ENCODE measurements around the genes NFKB1 and TACR3.

DNA sequence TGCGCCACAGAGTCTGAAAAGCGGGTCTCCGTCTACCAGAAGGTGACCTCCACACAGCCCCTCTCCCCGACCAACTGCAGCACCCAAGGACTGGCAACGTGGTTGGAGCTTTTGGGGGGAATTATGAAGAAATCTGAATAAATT, 1.3 kb upstream of the PPP3CA start:
- RRBS: no CpG with 5 or more reads among the region's 5 CpGs

GRCh38 chr4:101953955-101954261, 163.4 kb downstream of the BANK1 start:
- RRBS: no CpG with 5 or more reads among the region's 4 CpGs

GRCh38 chr4:102438735-102439884, 62.0 kb upstream of the NFKB1 start:
- RRBS: no CpG with 5 or more reads among the region's 6 CpGs

DNA sequence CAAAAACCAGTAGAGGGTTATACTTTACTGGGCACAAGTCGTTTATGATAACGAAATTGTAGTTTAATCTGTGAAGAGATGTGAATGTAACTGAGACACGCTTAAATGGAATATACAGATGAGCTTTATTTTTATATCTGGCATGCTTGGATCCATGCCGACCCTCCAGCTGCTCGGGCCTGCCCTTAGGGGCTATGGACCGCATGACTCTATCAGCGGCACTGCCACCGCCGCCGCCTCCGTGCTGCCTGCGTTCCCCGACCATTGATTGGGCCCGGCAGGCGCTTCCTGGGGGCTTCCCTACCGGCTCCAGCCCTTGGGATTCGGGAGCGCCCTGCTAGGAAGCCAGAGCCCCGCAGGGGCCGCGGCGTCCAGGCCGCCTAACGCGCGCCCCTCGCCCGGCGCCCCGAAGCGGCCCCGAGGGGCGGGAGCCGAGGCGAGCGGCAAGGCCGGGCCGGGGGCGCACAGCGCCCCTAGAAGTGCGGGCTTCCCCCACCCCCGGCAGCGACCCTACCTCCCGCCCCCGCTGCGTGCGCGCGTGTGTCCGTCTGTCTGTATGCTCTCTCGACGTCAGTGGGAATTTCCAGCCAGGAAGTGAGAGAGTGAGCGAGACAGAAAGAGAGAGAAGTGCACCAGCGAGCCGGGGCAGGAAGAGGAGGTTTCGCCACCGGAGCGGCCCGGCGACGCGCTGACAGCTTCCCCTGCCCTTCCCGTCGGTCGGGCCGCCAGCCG, at the start of gene NFKB1:
TSS of gene NFKB1 (plus strand) at position 625 of the 732 bp plus-strand sequence.
- RRBS: under 1% methylated on average over 29 of the region's 67 CpGs

- RRBS: no CpG with 5 or more reads among the region's 3 CpGs
These were observed 2.7 kb downstream of the NFKB1 start for GRCh38 chr4:102503662-102504375.

- RRBS: no CpG with 5 or more reads among the region's 2 CpGs
These were observed 17.5 kb downstream of the NFKB1 start for GRCh38 chr4:102518539-102519229.

DNA sequence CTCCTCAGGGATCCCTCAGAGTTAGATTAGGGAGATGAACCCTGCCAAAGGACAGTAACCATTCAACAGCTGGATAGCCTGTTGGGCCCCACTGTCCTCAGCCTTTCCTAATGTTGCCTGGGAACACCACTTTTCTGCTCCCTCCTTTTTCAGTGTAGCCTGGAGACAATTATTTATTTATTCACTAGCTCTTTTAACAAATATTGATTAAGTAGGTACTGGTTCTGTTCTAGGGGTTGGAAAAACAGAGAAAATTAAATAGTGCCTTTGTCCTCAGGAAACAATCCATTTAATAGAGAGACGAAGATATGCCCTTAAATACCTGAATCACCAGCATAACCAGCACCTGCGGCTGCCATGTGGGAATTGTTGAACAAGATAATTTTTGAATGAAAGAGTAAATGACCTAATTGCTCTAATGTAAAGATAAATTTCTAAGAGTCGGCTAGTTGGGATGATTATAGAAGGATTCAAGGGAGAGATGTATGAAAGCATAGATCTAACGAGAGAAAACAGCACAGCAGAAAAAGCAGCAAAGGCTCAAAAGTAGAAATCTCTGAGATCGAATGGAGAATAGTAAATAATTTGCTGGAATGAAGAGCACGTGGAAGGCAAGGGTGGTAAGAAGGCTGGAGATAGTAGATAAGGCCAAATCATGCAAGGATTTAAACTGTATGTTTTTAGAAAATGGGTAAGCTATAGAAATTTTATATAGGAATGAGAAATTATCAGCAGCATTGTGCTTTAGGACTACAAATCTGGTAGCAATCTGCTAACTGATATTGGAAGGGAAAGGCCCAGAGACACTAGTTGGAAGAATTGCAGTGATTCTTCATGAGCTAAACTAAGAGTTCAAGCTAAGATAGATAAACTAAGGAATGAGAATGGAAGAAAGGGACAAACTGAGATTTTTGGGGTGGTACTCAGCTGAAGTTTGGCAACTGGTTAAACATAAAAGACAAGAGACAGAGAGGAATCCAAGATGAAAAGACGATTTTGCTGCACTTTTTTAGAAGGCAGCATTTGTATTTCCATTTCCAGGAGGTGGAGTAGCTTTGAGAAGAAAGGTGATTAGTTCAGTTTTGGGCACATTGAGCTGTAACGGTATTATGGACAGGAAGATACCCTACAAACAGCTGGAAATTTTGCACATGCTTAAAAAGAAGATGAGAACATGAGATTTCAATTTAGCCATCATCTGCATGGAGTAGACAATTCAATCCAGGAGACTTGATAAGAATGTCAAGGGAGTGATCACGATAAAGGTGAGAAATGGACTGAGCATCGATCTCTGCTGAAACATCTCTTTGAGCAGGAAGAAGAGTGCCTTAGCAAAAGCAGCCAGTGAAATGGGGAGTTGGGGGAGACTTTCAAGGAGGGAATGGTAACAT, 54.5 kb downstream of the NFKB1 start:
- RRBS: no CpG with 5 or more reads among the region's 10 CpGs

DNA sequence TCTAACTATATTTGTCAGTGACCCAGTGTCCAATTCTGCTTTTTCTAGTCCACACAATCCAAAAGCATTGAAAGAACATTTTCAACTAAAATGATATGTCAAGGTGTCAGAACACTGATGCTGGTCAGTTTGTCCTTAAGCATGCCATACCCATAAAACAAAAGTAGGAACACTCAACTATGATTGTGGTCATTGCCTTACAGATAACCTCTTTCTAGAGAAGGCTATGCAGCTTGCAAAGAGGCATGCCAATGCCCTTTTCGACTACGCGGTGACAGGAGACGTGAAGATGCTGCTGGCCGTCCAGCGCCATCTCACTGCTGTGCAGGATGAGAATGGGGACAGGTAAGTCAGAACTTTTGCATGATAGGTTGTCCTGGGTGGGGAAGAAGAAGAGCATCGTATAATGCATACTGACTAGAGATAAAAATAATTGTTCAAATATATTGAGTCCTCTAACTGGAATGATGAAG, 96.2 kb downstream of the NFKB1 start:
- RRBS: no CpG with 5 or more reads among the region's 7 CpGs

DNA sequence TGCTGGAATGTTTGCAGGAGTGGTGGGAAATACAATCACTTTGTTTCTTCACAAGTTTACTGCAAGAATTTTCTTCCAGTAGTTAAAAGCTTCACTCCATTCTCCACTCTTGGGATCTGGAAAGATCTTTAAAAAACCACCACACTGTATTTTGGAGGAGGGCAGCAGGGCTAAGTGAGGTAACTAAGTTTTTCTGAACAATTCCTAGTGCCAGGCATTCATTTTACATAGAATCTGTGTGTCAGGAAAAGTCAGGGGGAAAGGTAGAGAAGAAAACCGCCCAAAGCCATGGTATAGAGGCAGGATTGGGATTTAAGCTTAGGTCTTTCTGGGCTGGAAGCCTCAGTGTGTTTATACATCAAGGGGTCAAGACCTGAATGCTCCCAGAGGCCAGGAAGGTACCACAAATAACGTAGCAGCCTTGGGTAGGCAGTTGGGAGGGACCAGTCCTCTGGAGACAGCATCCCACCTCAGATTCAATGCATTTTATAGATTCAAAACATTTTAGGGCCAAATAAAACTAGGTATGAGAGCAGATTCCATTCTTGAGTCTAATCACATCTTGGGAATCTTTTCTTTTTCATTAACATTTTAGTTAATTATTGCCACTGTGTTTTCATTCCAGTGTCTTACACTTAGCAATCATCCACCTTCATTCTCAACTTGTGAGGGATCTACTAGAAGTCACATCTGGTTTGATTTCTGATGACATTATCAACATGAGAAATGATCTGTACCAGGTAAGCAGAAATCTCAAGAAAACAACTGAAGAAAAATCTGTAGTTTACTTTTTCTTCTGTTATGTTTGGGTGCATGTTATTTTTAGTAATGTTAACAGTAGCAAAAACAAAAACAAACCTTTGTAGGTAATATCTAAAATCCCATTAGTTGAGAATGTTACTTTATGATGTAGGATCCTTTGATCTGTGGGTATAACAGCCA, 99.4 kb downstream of the NFKB1 start:
- RRBS: no CpG with 5 or more reads among the region's 2 CpGs

DNA sequence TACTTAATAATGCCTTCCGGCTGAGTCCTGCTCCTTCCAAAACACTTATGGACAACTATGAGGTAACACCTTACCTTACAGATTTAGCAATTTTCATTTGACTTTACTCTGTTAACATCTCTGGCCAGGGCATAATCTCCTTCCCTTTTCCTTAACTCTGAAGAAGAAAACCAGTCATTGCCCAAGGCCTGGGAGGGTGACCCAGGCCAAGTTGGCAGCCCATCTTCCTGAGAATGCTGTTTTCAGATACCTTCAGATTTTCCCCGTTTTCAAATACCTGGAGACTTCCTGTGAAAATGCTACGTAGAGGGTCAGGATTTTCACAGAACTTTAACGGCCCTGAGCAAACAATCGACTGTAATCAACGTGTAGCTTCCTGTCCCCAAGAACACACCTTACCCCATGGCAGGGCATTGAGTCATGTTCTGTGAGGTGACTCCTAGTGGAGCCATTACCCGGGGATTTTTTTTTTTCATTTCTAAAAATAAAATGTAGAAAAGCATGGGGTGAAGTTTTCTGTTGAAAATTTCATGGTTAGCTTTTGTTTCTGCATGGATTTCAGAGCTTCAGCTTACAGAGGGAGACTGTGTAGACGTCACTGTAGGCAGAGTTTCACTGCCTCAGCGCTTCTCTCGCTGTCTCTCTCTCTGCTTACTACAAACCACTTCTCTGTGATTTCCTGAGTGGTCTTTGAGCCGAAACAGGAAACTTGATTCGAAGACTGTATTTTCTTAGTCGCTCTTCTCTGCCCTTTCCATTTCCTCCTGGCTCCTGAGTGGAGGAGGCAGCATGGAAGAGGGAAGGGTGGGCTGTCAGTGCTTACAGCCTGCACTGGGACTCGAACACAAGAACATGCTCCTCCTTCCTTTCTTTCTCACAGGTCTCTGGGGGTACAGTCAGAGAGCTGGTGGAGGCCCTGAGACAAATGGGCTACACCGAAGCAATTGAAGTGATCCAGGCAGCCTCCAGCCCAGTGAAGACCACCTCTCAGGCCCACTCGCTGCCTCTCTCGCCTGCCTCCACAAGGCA, 111.7 kb downstream of the NFKB1 start:
- RRBS: no CpG with 5 or more reads among the region's 17 CpGs

GRCh38 chr4:102630494-102630861, 129.3 kb downstream of the NFKB1 start:
- RRBS: no CpG with 5 or more reads among the region's 3 CpGs

DNA sequence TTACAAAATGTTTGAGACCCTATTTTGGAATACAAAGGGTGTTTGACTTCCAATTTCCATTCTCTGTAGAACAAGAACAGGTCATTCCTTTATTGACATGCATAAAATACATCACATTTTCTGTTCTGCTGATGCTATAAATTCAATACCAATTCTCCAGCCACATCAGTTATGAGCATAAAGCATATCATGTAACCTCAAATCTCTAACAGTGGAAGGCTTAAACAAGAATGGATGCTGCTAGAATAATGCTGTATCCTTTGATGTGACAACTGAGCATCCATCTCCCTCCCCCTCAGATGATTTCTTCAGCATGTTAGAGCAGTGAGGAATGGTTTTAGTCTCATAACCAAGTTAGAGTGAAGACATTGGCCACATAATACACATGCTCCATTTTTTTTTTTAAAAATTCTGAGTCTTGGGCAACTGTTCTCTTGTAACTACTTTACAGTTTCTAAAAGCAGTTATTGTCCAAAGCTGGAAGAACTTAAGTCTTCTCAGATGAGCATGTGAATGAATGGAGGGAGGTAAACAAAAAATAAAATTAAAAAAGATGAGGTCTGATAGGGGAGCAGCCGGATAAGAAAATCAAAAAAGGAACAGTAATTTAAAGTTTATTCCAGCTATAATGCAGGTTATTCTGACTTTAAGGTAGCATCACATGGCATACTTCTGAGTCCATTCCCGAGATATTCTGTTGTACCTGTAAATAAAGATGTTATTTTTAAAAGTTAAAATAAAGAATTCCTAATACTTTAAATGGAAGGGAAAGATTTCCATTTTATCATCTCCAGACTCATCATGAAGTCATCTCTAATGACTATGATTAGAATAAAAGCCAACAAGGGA, 30.4 kb downstream of the UBE2D3 start:
- RRBS: no CpG with 5 or more reads among the region's 2 CpGs

- RRBS: no CpG with 5 or more reads among the region's 4 CpGs
These were observed 1.8 kb downstream of the SLC9B2 start for GRCh38 chr4:103074726-103075173.

DNA sequence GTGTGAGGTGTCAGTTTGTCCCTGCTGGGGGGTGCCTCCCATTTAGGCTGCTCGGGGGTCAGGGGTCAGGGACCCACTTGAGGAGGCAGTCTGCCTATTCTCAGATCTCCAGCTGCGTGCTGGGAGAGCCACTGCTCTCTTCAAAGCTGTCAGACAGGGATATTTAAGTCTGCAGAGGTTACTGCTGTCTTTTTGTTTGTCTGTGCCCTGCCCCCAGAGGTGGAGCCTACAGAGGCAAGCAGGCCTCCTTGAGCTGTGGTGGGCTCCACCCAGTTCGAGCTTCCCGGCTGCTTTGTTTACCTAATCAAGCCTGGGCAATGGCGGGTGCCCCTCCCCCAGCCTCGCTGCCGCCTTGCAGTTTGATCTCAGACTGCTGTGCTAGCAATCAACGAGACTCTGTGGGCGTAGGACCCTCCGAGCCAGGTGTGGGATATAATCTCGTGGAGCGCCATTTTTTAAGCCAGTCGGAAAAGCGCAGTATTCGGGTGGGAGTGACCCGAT, 57.4 kb upstream of the CENPE start:
- RRBS: no CpG with 5 or more reads among the region's 16 CpGs

DNA sequence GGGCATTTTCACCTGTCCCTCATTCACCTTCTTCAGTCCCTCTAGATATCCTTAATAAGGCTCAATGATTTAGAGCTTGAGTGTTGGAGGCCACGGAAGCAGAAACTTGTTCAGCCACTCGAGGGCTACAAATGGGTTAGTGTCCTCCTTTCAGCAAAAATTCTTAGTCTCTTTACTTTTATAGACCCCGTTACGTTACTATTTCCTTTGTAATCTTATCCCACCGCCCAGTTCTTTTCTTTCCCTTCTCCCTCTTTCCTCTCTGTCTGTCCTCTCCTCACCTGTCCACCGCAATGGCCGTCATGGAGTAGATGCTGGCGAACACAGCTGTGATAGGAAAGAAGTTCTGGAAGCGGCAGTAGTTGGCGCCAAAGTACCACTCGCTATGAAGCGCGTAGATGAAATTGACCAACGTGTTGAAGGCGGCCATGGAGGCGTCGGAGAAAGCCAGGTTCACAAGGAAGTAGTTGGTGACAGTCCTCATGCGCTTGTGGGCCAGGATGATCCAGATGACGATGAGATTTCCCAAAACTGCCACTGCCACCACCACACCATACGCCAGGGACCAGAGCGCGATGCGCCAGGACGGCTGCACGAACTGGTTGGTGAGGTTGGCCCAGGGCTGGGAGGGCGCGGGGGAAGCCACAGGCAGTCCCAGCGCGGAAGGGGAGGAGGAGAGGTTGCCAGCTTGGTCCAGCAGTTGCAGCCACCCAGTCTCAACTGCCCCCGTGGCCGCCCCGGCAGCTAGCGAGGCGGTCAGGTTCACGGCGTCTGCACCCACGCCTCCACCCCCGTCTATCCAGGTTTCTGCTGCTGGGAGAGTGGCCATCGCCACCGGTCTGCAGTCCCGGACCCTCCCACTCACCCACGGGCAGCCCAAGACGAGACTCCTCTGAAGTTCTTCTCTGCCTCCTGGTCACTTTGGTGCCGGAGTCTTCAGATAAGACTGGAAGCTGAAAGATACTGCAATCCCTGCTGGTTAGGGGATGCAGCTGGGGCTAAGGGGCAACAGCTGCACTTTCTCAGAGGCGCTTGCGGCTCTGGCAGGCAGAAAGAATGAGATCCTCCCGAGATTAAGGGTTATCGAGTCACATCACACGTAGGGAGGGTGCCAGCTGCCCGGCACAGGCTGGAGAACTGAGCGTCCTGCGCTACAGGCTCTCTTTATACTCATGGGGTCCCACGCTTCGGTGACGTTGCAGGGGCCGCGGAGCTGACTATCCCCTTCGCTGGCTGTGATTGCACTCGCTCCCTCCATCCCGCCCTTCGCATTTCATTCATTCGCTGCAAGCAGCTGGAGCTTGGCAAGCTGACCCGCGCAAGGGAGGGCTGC, at the start of gene TACR3:
TSS of gene TACR3 (minus strand) at position 1,139 of the 1,333 bp plus-strand sequence.
- RRBS: 79% methylated on average over 11 of the region's 64 CpGs

GRCh38 chr4:104486997-104487480, 7.7 kb downstream of the CXXC4 start:
- RRBS: no CpG with 5 or more reads among the region's 1 CpG

- RRBS: no CpG with 5 or more reads among the region's 4 CpGs
These were observed 97.0 kb upstream of the CXXC4 start for GRCh38 chr4:104591693-104592039.

- RRBS: no CpG with 5 or more reads among the region's 3 CpGs
These were observed 233.6 kb upstream of the CXXC4 start for GRCh38 chr4:104728332-104728697.

DNA sequence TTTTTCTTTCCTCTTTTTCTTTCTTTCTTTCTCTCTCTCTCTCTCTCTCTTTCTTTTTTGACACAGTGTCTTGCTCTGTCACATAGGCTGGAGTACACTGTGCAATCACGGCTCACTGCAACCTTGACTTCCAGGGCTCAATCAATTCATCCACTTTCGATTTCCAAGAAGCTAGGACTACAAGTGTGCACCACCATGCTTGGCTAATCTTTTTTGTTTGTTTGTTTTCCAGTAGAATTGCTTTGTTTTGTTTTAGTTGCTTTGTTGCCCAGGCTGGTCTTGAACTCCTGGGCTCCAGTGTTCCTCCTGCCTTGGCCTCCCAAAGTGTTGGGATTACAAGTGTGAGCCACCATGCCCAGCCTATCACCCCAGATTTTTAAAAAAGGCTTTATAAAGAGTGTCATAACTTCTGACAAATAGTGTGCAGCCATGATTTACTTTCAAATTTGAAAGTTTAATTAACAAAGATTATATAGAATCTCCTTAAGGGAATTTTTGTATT, 70.8 kb downstream of the PPA2 start:
- RRBS: no CpG with 5 or more reads among the region's 2 CpGs

All from T47D (cell line).